Epithelial cell of proximal tubule (primary cell): ENCODE measurements around a stretch of chr1.

DNA sequence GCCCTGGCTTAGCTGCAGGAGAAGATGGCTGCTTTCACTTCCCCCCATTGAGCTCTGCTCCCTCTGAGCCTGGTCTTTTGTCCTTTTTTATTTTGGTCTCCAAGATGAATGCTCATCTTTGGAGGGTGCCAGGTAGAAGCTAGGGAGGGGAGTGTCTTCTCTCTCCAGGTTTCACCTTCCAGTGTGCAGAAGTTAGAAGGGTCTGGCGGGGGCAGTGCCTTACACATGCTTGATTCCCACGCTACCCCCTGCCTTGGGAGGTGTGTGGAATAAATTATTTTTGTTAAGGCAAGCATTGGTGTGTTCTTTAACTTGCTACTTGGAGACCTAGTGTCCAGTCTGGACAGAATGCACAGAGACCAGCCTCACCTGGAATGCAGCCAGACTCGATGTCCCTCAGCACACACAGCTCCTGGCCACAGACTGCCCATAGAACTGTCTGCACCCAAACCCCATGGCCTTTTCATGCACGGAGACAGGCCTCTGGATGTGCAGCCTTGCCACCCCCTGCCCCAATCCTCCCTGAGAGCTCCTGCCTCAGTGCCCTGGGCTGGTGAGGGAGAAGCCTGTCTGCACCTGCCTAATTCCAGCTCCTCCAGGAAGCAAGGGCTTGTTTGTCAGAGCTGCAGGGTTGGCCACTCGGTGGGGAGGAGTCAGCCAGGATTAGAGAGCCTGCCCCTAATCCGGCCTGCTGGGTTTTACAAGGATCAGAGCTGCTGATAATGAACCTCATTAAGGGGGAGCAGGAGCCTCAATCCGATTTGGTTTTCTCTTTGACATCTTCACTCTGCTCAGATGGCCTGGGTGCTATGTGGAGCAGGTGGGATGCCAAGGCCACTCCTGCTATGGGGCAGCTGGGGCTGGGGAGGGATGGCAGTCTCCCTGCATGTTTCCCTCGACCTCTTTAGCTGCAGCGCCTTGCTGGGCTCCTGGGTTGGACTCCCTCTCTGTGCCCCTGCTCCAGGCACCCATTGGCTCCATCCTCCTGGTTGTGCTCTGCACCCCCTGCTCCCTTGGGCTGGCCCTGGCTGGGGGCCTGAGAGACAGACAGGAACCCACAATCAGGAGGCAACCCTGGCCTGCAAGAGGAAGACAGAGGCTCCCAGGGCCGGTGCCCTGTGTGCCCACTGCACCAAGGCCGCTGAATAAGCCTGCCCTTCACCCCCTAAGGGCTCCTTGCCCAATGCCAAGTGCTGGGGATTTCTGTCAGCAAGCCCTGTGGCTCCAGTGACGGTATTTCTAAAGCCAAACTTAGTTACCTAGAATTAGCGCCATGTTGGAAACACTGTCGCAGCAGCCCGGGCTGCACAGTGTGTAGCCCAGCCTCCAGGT lies 31.9 kb upstream of the LHX4 start:
- RAMPAGE, long total RNA: no peak
- RRBS: 100% methylated on average over 1 of the region's 15 CpGs

DNA sequence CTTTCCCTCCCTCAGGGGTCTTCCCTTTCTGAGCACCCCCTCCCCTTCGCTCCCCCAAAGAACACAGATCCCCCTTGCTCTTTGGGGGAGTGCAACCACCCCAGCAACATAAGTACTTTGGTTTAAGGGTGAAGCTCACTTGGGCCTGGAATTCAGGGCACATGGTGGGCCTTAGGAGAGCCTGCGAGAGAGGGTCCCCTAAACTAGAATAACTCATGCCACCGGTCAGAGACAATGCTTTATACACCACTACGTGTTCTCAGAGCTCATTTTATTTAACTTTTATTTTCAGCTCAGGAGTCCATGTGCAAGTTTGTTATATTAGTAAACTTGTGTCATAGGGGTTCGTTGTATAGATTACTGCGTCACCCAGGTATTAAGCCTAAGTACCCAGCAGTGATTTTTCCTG lies 12.7 kb upstream of the LHX4 start:
- RAMPAGE, long total RNA: no peak
- RRBS: no CpG with 5 or more reads among the region's 6 CpGs

- RAMPAGE, long total RNA: no peak
- RRBS: under 1% methylated on average over 3 of the region's 37 CpGs
These were observed 468 bp upstream of the ACBD6 start for GRCh38 chr1:180502771-180503319.

- RAMPAGE, long total RNA: no peak
- RRBS: no CpG with 5 or more reads among the region's 8 CpGs
These were observed 20.4 kb upstream of the XPR1 start for GRCh38 chr1:180611157-180612110.

- RAMPAGE, long total RNA: no peak
- RRBS: no CpG with 5 or more reads among the region's 9 CpGs
These were observed 40.0 kb upstream of the KIAA1614 start for GRCh38 chr1:180872720-180873147.

GRCh38 chr1:180926254-180927240 lies 13.8 kb downstream of the KIAA1614 start:
- RAMPAGE, long total RNA: no peak
- RRBS: 13% methylated on average over 6 of the region's 14 CpGs

DNA sequence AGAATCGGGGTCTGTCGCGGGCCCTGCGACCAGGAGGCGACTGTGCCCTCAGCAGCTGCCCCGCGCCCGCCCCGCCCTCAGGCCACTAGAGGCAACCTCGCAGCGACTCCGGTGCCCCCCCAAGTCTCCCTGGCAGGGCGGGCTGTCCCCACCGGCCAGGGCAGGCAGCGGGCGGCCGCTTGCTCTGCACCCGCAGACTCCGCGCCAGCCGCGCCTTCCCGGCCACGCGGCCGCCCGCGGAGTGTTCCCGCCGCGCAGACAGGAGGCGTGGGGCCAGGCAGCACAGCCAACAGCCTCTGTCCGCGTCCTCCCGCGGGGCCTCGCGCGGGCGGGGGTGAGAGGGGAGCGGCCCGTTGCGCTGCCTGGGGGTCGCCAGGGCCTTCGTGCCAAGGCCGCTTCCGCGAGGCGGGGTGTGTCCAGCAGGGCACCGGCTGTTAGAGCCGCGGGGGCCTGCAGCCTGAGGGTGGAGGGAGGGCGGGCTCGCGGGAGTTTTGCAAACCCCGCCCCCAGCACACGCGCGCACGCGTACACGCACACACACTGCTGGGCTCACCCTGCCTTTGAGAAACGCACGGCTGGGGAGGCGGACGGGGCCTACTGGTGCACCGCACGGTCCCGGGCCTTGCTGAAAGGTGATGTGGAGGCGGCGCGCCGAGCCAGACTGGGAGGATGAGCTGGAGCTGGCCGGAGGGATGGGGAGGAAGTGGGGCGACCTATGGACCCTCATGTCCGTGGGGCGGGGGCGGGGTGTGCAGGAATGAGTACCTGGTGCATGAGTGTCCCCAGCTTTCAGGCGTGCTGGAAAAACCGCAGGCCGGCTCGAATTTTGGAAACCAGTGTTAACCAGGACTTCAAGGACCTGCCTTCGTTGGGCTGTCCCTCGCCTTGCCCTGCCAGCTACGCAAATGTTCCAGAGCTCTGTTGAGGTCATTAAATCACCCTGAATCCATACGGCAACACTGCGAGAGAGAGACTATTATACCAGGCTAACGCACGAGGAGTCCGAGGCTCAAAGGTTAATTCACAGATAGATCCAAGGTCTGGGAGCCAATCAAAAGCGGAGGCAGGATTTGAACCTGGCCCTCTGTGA lies 41.6 kb downstream of the KIAA1614 start:
- RAMPAGE, long total RNA: no peak
- RRBS: 4% methylated on average over 21 of the region's 91 CpGs

- RAMPAGE, long total RNA: no peak
- RRBS: no CpG with 5 or more reads among the region's 20 CpGs
These were observed 12.7 kb downstream of the MR1 start for GRCh38 chr1:181046337-181046995.

GRCh38 chr1:181105504-181105677 lies 16.9 kb downstream of the IER5 start:
- RAMPAGE, long total RNA: no peak
- RRBS: under 1% methylated on average over 10 of the region's 17 CpGs

DNA sequence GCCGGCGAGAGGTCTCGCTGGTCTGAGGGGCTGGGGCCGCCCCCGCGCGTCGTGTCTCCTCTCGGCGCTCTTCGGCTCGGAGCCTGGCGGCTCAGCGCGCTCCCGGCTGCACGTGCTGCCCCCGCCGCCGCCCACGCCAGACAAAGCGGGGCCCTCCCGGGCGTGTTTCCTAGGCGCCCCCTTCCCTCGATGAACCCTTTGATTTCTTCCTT lies 17.1 kb downstream of the IER5 start:
- RAMPAGE, long total RNA: no peak
- RRBS: 2% methylated on average over 16 of the region's 26 CpGs

- RAMPAGE, long total RNA: no peak
- RRBS: no CpG with 5 or more reads among the region's 5 CpGs
These were observed 51.9 kb downstream of the IER5 start for GRCh38 chr1:181140351-181140875.

- RAMPAGE, long total RNA: no peak
- RRBS: no CpG with 5 or more reads among the region's 4 CpGs
These were observed 90.7 kb downstream of the GLUL start for GRCh38 chr1:182300845-182301261.

DNA sequence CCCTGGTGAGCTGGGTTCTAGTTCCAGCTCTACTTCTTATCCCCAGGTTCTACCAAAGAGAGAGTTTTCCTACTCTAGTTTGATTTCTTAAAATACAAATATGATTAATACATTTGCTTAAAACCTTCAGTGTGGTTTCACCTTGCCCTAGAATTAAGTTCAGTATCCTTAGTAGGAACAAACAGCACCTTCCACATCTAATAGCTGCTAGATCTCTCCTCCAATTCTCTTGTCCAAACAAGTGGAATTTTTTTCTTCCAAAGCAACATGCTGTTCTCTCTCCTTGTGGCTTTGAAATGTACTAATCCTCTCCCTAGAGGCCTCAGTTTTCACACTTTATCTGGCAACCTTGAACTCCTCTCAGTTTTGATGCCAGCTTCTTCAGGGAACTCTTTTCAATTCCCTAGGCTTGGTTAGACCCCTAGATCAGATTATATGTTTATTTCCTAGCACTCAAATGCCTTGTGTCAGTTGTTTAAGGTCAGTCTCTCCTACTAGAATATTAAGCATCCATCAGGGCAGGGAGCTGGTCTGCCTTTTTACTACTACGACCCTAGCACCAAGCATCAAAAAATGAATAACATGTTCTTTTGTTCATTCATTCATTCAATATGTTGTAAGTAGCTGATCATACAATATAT lies 86.9 kb downstream of the GLUL start:
- RAMPAGE, long total RNA: no peak
- RRBS: no CpG with 5 or more reads among the region's 1 CpG

DNA sequence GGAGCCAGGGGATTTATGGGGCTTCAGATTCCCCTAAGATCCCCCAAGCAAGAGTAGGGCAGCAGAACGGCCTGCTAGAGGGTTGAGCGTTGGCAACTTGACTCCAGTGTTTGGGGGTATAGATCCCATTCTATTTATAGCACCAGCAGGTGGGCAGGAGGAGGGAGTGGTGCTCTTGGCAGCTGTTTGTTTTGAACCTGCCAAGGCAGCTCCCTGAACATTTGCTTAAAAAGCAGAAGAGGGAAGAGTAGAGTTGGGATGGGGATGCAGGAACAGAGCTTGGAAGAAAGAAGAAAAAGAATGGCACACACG lies 33.6 kb downstream of the GLUL start:
- RAMPAGE, long total RNA: no peak
- RRBS: no CpG with 5 or more reads among the region's 3 CpGs

GRCh38 chr1:182386671-182387489 lies 4.7 kb downstream of the GLUL start:
- RAMPAGE, long total RNA: no peak
- RRBS: no CpG with 5 or more reads among the region's 6 CpGs

DNA sequence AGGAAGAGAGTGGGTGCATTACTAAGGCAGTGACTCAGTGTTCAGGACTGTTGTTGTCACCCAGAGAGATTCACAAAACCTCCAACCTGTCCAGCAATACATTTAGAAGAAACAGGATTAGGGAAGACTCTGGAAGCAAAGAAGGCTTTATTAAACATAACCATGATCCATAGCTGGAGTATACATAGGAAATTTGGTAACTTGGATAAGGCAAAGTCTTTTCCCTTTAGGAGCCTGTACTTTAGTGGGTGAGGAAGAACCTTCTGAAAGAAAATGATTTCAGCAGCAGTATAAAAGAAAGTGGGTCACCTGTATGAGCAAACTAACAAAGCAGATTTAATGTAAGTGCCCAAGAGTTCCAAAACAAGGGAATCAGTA lies 2.3 kb downstream of the TEDDM1 start:
- RAMPAGE, long total RNA: no peak

GRCh38 chr1:182460504-182460995 lies 10.6 kb downstream of the RGSL1 start:
- RAMPAGE, long total RNA: no peak
- RRBS: no CpG with 5 or more reads among the region's 1 CpG

DNA sequence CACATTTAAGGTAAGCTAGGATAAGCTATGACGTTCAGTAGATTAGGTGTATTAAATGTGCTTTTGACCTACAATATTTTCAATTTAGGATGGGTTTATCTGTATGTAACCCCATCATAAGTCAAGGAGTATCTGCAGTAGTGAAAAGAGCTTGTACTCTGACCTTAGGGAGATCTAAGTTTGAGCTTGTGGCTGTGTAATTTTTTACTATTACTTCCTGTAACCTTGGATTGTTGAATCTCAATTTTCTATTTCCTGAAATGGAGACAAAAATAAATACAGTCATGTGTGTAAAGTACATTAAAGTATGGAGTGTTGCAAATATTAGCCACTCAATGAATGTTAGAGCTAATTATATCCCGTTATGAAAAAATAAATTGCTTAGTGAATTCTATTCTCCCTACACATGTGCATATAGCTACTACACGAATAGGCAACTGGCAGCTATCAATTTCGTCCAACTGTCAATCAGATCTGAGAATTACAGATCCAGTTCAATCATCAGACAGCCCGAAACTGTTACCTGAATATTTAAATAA lies 936 bp downstream of the RNASEL start:
- RAMPAGE, long total RNA: no peak
- RRBS: no CpG with 5 or more reads among the region's 5 CpGs

DNA sequence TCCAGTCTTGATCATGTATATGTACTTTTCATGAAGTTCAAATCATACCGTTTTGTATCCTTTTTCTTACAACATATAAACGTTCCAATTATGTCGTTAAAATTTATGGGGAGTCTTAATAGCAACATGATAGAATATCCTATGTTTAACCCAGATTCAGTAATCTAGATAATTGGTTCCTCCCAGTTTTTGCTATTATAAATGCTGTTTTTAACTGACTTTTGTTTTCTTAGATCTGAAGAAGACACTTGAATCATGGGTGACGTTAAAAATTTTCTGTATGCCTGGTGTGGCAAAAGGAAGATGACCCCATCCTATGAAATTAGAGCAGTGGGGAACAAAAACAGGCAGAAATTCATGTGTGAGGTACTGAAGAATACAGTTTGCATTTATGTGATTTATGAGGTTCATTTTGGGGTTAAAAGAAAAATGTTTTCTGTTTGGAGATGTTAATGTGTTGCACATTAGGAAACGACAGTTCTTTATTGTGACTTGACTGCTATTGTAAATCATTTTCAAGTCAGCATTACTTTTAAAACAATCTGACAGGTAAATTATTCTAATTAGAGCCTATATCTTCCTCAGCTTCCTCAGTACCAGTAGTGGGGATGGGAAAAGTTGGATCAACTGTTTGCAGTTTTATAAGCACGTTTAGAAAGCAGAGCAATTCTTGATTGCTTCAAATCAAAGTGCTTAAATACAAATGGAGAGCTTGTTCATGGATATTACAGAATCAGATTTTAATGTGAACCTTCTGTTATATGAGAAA lies 3.3 kb downstream of the DHX9 start:
- RAMPAGE, long total RNA: no peak
- RRBS: no CpG with 5 or more reads among the region's 6 CpGs

DNA sequence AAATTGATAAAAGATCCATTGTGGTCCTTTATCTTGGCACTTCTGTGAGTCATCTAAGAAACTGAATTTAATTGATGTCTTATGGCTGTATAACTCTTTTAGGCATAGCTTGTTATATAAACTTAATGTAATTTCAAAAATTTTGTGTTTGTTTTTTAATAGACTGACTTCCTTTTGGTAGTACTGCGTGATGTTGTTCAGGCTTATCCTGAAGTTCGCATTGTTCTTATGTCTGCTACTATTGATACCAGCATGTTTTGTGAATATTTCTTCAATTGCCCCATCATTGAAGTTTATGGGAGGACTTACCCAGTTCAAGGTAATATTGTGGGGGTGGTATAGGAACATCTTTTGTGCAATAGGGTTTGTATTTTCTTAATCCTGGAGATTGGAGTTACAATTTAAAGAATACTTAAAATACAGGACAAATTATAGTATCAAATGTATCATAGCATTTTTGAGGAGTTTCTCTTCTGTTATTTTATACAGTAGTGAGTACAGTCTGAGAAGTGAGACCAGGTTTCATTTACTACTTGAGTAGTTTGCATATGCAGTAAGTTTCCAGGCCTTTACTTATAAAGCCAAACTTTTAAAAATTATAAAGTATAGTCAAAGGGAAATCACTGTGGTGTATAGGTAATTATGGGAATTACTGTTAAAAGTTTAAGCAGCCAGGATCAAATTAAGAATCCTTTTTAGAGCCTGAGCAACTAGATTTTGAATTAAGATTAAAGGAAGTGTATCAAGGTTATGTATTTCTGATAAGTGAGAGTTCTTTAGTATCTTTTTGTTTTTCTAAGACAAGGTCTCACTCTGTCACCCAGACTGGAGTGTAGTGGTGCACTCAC lies 33.3 kb downstream of the DHX9 start:
- RAMPAGE, long total RNA: no peak
- RRBS: no CpG with 5 or more reads among the region's 2 CpGs